Thyroid gland (tissue), 7 donors: ENCODE results near the gene WDFY4.

GRCh38 chr10:48317083-48317629 is 10.7 kb downstream of the MAPK8 start:
- PRO-cap, 2 experiments, result no peak in any of the 2 experiments
- RAMPAGE, long total RNA, 5 experiments, result no peak in any of the 5 experiments

- PRO-cap, 2 experiments, result no peak in any of the 2 experiments
- RAMPAGE, long total RNA, 5 experiments, result no peak in any of the 5 experiments
Observed at GRCh38 chr10:48336681-48337238, 30.3 kb downstream of the MAPK8 start.

GRCh38 chr10:48434858-48435742 is 128.6 kb downstream of the MAPK8 start:
- PRO-cap, 2 experiments, result no peak in any of the 2 experiments
- RAMPAGE, long total RNA, 5 experiments, result no peak in any of the 5 experiments

GRCh38 chr10:48437044-48438187 is 130.9 kb downstream of the MAPK8 start:
- PRO-cap, 2 experiments, result peak in 1 of 2 experiments; most common plus-strand start chr10:48437830 (in 1); most common minus-strand start chr10:48437720 (in 1)
- RAMPAGE, long total RNA, 5 experiments, result no peak in any of the 5 experiments

GRCh38 chr10:48672757-48673270 is 11.9 kb upstream of the WDFY4 start:
- PRO-cap, 2 experiments, result no peak in any of the 2 experiments
- RAMPAGE, long total RNA, 5 experiments, result no peak in any of the 5 experiments

DNA sequence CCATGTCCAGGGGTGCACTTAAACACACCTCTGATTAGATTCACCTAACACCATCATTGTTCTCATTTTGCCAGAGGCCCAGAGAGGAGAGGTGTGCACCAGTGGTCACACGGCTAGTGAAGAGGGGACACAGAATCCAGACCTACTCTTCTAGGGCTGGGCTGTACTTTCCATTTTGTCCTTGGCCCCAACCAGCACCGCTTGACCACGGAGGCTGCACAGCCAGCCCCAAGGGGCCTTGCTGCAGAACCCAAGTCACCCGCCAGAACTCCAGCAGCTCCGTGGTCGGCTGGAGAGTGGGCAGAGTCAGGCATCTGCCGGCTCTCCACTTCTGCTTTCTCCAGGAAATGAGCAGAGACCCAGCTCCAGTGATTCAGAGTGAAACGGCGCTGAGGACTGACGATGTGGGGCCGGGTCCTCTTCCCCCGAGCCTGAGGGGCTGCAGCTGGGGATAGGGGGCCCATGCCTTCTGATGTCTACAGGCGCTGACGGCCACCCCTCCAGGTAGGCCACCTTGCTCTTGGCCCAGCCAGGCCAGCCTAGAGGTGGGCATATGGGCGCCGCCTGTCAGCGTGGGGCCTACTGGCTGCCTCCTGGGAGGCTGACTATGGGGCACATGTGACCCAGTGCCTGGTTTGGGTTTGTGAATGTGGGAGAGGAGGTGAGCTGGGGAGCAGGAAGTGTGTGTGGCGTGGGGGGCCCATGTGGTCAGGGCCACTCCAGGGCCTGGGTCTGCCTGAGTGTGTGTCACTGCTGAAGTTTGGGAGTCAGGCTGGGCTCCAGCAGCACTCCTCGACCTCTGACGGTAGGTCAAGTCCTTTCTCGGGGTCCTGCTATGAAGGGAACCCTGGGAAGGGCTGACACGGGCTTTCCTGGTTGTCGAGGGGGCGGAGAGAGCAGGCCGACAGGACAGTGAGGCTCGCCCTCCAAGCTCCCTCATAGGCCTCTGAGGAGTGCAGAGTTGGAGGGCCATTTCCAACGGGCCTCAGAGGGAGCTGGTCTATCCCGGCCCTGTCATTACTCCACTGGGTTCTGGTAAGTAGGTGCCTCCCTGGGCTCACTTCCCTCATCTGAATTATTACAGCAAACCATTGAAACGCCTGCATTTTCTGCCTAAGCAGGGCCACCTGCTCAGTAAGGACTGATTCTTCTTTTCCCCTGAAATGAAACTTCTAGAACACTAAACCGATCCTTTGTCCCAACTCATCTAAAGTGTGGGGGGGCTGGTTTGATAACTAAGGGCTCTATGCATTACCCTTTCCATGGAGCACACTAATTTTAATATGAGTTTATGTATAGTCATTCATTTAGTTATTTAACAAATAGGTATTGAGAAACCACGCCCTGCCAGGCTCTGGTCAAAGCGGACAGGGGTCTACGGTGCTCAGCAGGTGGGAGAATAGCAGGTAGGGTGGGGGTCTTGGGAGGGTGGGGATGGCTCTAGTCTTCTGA is at the start of gene WDFY4:
Gene WDFY4, plus strand, starts transcription at position 376 of the 1,452 bp plus-strand sequence.
- PRO-cap, 2 experiments, result peak in 2 of 2 experiments; most common plus-strand start position 376 of the sequence (in 2)
- RAMPAGE, long total RNA, 5 experiments, result start-site peak on the plus strand in 3 of 5 experiments, centred at positions 368 to 374 of the sequence, 9 to 20 reads per replicate

- PRO-cap, 2 experiments, result peak in 1 of 2 experiments; most common plus-strand start chr10:49095126 (in 1)
- RAMPAGE, long total RNA, 5 experiments, result no peak in any of the 5 experiments
Observed at GRCh38 chr10:49094906-49095268, 20.4 kb downstream of the VSTM4 start.

DNA sequence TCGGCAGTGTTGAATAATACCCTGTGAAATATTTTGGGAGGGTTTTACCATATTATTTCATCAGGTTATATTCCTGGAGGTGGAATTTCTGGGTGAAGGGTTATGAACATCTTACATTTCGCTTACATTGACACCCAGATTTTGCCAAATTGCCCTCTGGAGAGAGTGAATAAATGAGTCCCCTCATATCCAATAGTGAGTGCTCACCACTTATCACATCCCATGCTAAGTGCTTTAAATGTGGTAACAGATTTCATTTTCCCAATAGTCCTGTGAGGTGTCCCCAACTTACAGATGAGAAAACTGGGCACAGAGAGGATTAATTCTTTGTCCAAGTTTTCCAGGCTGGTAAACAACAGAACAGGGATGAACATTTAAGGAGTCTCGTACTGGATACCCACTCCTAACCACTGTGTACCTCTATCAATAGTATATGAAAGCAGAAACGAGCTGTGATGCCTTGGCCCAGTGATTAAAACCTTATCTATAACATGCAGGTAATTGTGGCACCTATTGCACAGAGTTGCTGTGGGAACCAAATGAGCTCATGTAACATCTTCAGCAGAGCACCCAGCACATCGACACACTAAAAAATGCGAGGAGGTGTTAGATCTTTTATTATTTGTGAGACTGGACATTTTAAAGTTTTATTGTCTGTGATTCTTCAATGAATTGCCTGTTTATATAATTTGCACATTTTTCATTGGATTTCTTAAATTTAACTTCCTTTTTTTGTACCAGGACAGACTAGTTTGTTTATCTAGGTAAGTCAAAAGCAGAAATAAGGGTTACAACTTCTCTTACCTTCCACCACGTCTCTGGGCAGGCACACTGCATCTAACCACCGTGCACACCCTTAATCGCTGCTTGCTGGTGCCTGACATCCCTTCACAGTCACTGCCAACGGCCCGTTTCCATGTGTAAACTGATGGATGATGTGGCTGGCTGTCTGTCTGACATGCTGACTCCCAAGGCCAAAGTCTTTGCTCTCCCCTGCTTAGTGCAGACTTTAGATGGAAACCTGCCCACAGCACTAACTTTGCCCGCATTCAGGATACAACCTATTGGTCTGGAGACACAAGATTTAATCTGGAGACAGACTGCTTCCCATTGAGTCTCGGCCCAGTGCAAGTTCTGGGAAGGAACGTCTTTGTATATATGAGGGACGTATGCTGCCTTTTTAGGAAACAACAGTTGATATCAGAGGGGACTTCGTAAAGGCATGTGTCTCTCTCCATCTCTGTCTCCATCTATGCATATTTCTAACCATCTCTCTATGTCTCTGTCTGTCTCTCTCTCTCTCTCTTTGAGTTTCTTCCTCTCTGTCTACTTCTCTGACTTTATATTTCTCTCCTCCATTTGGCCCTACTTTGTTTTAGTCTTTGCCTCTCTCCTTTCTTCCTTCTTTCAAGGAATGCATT is 1.3 kb downstream of the TMEM273 start:
- PRO-cap, 2 experiments, result no peak in any of the 2 experiments
- RAMPAGE, long total RNA, 5 experiments, result no peak in any of the 5 experiments

DNA sequence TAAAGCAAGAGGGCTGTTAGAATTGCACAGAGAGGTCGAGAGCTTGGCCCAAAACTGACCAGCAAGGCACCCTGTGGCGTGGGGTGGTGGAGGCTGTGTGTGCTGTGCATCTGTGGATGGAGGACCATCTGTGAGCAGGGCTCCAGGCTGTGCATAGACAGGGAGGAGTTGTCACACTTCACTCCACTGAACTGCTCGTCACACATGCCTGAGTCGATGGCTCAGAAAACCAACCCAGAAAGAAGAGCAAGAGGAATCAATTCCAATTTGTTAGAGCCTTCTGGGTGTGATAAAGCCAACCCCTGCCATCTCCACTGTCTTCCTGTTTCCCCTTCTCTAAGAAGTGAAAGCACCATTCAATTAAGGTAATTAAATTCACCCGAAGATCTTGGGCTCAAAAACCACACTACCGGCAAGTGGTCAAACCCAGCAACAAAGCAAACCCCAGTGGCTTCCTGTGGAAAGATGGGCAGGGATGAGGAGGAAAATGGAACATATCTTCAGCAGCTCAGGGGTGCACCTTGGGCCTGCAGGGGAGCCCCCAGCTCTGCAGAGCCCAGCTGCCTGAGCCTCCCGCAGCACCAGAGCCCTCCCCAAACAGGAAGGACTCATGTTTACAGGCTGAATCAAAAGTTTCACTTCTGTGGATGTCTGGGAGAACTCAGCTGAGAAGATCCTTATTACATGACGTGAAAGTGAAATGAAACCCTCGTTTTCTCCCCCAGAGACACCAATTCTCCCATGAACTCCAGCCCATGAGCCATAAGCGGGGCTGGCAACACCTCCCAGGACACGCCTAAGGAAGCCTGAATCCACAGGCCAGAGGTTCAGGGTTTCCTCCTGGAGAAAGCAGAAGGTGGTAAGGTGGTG is 10.9 kb downstream of the C10orf71 start:
- PRO-cap, 2 experiments, result no peak in any of the 2 experiments
- RAMPAGE, long total RNA, 5 experiments, result no peak in any of the 5 experiments

- PRO-cap, 2 experiments, result no peak in any of the 2 experiments
- RAMPAGE, long total RNA, 5 experiments, result no peak in any of the 5 experiments
Observed at GRCh38 chr10:49759832-49760170, 2.3 kb downstream of the OGDHL start.

DNA sequence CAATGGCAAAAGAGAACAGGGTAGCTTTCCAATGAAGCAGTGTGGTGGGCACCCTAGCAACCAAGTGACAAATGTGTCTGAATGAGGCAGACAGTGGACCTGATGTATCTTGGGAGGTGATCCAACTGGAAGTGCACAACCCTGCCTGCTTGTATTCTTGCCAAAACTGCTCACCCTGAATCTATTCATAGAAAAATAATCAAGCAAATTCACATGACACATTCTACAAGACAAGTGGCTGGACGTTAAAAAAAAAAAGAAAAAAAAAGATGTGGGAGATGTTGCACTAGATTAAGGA is 12.2 kb upstream of the WASHC2A start:
- PRO-cap, 2 experiments, result no peak in any of the 2 experiments
- RAMPAGE, long total RNA, 5 experiments, result no peak in any of the 5 experiments

DNA sequence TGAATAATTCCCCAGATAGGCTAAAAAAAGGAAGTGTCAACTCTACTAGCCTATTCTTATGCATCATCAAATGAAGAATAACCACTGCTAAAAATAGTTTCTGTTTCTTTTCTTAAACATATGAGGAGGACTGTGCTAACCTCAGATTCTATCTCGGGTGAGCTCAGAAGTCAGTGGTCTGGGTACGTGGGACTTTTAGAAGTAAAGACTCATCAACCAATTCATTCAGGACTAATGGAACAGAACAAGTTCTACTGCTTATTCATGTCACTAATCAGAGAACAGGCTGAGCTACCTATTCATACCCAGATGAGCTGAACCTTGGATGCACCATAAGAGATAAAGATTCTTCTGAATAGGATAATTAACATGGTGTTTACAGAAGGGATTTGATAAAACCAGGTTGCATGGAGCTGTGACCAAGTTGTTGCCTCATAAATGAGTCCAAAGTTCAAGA is 9.5 kb upstream of the ASAH2 start:
- PRO-cap, 2 experiments, result no peak in any of the 2 experiments
- RAMPAGE, long total RNA, 5 experiments, result no peak in any of the 5 experiments

- PRO-cap, 2 experiments, result peak in 1 of 2 experiments; most common plus-strand start chr10:50325686 (in 1); most common minus-strand start chr10:50325476 (in 1)
- RAMPAGE, long total RNA, 5 experiments, result no peak in any of the 5 experiments
Observed at GRCh38 chr10:50325215-50326082, 74.1 kb upstream of the ASAH2 start.

DNA sequence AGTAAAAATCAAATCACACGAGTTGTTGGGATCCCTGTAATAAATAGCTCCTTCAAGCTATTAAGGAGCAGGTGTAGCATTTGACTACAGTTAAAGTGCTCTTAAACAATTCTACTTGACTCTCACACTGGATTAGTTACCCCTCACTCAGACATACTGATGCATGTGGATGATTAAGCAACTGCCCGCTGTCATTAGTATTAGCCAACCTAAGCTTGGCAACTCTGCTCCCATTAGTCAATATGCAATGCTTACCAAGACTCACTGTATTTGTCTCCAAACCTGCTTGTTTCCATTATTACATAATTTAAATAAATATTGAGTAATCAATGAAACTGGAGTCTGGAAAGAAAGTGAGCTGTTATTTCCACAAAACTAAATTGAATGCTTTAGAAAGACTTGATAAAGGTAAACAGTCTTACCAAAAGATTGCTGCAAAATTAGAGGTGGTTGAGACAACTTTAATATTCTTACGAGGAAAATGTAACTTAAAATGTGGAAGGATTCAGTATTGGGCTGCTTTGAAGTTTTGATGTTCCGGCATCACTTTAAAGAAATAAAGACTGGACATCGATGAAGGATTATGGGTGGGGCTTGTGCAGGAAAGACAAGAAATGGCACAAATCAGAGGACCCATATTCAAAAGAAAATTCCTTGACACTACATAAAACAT is 144.1 kb upstream of the ASAH2 start:
- PRO-cap, 2 experiments, result no peak in any of the 2 experiments
- RAMPAGE, long total RNA, 5 experiments, result no peak in any of the 5 experiments

DNA sequence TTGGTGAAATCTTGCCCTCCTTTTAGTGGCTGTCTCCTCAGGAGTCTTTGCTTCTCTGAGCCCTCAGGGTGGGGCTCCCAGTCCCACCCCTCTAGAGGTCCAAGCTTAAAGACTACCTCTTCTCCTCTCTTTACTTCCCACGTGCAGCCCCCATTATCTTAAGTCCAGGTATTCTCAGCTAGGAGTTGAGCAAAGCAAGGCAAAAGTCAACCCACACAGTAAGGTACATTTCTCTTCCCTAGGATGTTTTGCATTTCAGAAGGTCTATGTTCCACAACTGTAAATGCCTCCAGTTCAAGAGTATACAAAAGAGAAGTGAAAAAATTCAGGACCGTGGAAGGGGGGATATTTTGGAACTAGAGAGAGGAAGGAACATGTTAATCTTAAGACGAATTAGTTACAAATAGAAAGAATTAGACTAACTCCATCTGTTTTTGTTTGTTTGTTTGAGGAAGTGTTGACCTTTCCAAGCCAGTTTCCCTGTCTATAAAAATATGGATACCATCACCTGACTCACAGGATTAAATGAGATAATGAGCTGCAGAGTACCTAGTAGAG is 144.9 kb upstream of the ASAH2 start:
- PRO-cap, 2 experiments, result no peak in any of the 2 experiments
- RAMPAGE, long total RNA, 5 experiments, result no peak in any of the 5 experiments

GRCh38 chr10:50470370-50471461 is 153.0 kb downstream of the SGMS1 start:
- PRO-cap, 2 experiments, result no peak in any of the 2 experiments
- RAMPAGE, long total RNA, 5 experiments, result no peak in any of the 5 experiments

DNA sequence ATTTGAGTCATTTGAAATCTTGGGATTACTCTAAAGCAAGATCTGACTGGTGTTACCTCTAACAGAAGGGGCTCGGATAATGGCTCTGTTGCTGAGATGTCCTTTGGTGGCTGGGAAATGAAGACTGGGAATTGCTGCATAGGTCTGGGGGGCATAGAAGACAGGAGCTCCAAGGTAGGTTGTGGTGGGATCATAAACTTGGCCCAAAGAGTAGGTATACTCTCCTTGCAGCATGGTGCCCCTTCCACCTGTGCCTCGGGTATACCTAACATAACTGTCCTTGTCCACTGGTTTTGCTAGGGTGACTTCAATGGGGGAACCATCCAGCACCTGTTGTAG is 69.5 kb downstream of the A1CF start:
- PRO-cap, 2 experiments, result no peak in any of the 2 experiments
- RAMPAGE, long total RNA, 5 experiments, result no peak in any of the 5 experiments

DNA sequence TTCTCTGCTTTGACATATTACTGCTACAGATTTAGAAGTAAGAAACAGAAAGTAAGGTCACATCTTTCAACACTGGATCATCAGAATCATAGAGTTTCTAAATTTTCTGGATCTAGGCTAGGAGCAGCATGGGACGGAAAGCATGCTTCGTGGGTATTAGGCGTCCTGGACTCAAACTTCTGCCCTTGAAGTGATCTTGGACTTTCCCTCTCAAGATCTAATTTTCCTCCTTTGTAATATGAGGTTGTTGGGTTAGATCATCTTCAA is 85.4 kb upstream of the PRKG1 start:
- PRO-cap, 2 experiments, result peak in 1 of 2 experiments; most common plus-strand start position 120 of the sequence (in 1)
- RAMPAGE, long total RNA, 5 experiments, result no peak in any of the 5 experiments

DNA sequence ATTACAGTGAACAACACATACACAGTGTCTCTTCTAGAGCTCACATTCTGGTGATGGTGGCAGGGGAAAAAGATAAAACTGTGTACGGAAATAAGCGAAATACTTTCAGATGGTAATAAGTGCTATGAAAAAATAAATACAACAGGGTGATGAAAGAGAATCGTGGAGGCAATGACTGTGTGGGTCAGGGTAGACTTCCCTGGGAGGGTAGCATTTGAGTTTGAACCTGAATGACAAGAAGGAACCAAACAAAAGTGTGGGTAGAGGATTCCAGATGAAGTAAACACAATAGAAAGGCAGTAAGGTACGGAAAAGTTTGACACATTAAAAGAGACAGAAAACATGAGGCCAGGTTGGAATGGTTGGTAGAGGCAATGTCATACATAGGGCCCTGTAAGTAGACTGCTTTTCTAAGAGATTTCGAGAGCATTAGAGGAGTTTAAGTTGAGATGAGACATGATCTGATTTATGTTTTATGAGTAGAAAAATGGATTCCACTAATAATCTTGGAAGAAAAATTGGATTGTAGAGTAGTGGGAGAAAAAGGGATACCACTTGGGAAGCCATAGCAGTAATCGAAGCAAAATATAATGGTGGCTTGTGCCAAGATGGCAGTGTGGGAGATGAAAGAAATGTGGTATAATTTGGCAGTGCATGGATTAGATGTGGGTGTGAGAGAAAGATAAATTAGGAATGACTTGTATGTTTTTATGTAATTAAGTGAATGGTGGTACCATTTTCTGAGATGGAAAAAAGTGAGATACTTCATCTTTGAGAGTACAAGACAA is 92.9 kb downstream of the PRKG1 start:
- PRO-cap, 2 experiments, result no peak in any of the 2 experiments
- RAMPAGE, long total RNA, 5 experiments, result no peak in any of the 5 experiments

- PRO-cap, 2 experiments, result no peak in any of the 2 experiments
- RAMPAGE, long total RNA, 5 experiments, result no peak in any of the 5 experiments
Observed at GRCh38 chr10:51267838-51268575, 193.7 kb downstream of the PRKG1 start.